SJCRH30 (cell line): Measurements from ENCODE around the gene CDO1.

DNA sequence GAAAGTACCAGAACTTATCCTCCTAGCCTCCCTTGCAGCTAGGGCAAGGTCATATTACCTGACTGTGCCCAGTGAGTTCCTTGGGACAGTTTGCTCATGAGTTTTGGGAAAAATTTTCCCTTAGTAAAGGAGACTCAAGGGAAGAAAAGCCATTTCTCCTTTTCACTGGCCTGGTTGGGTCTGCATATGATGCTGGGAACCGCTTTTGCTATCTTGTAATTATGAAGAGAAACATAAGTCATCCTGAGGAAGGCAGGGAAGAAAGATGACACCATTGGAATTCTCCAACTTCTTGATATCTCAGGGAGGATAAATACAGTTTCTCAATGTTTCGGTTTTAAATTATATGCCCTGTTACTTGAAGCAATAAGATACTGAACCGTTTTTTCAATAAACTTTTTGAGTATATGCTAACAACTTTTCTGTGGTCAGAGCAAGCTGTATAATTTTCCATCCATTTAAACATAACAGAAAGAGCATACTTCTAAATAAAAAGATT, 109.7 kb downstream of the STARD4 start:
- RAMPAGE, long total RNA: no peak

DNA sequence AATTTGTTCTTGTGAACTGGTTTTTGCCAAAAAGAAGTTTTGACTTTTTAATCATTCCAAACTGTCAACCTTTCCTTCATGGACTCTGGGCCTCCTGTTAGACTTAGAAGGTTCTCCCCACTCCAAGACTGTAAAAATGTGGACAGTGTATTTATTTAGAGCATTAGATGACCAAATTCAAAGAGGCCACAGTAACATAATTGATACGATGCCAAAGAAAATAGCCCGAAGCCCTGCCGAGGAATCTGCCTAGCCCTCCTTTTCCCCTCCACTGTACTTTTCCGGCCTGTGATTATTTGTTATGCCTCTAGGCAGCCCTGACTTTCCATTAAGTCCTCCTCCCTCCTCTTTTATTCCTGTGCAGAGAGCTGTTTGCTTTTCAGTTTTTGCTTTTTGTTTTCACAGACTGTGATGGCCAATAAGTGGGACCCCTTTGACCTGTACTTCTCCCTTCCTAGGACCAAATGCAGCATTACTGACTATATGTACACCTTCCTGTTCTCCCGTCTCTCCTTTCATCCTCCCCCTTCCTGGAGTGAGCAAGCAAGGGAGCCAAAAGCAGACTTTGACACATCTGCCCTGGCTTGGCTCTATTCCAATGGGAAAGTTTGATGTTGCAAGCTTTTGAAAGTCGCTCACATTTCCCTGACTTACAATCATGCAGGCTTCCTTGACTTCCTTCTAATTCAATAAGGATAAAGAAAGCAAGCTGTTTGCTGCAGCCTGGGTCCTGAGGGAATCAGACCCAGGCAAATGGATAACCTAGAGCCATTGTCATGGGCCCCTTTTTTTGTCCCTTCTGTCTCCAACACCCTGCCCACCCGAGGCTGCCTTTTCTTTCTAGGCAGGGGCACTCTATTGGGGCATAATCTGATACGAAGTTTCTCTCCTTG, 76.1 kb downstream of the NREP start:
- RAMPAGE, long total RNA: no peak

GRCh38 chr5:111757052-111757117, 109 bp downstream of the NREP start:
- RAMPAGE, long total RNA: no peak

- RAMPAGE, long total RNA: no peak
Observed at GRCh38 chr5:112258872-112259614, 160.0 kb downstream of the EPB41L4A start.

GRCh38 chr5:112923088-112924035, 1.3 kb upstream of the REEP5 start:
- RAMPAGE, long total RNA: no peak

- RAMPAGE, long total RNA: no peak
Observed at GRCh38 chr5:113013420-113014209, 37.0 kb downstream of the DCP2 start.

GRCh38 chr5:113205290-113205757, 228.7 kb downstream of the DCP2 start:
- RAMPAGE, long total RNA: no peak

DNA sequence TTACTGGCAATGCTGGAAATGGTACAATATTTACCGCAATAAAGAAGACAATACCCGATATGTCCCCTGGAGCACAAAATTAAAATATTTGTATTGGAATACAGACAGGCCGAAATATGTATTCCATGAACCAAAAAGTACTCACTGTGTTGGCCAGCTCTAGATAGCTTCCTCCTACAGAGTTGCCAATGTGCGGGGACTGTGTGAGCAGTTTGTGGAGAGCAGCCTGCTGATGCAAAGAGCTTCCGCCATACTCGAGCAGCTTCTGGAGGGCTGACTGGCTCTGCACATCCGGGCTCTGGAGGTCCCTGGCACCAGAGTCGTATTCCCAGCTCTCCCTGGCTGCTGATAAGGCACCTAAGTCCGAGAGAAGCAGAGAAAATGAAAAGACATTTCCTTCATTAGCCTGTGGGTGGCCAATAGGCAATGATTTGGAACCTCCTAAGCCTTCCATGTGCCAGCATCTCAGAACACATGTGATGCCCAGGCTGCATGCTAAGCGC, 94.4 kb downstream of the TSSK1B start:
- RAMPAGE, long total RNA: no peak

DNA sequence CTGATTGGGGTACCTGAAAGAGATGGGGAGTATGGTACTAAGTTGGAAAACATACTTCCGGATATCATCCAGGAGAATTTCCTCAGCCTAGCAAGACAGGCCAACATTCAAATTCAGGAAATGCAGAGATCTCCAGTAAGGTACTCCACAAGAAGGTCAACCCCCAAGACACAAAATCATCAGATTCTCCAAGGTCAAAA, 116.4 kb downstream of the KCNN2 start:
- RAMPAGE, long total RNA: no peak

DNA sequence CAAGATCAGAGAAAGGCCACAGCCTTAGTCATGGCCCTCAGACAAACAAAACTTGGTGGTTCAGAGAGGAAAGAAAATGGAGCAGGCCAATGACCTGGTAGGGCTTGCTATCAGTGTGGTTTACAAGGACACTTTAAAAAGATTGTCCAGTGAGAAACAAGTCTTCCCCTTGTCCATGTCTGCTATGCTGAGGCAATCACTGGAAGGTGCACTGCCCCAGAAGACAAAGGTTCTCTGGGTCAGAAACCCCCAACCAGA, 176.5 kb downstream of the TRIM36 start:
- RAMPAGE, long total RNA: no peak

DNA sequence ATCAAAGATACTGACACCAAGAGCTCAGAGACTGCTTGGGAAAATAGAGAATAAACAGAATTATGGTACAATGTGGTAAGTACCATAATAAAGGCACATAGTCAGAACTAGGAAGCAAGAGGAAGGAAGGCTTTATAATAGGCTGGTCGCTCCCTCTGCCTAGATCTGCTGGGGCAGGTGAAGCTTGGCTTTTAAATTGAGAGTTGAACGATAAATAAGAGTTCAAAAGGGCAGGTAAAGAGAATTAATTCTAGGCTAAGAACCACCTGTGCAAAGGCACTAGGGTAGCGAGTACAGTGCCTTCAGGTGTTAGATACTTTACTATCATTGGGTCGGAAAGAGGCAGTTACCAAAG, 24.0 kb upstream of the TRIM36 start:
- RAMPAGE, long total RNA: no peak

GRCh38 chr5:115271215-115271740, 8.6 kb upstream of the PGGT1B start:
- RAMPAGE, long total RNA: no peak

- RAMPAGE, long total RNA: no peak
Observed at GRCh38 chr5:115455224-115455617, 89.4 kb downstream of the FEM1C start.

DNA sequence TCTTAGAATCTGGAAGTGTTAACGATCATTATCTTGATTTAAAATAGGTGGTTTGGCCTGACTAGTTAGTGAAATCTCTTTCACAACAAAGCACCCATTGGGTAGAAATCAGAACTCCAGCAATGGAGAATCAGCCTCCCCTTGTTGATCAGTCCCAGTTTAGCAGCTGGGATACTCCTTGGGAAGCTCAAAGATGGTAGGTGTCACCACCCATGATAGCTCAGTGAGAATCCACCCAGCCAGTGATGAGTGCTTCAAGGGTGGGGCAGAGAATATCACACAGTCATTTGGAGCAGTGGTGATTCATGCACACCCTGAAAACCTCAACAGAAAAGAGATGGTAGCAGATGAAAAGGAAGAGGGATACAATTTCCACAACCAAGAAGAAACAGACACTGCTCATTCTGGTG, 83.1 kb downstream of the FEM1C start:
- RAMPAGE, long total RNA: no peak

GRCh38 chr5:115545277-115545885, 806 bp upstream of the FEM1C start:
- RAMPAGE, long total RNA: no peak

DNA sequence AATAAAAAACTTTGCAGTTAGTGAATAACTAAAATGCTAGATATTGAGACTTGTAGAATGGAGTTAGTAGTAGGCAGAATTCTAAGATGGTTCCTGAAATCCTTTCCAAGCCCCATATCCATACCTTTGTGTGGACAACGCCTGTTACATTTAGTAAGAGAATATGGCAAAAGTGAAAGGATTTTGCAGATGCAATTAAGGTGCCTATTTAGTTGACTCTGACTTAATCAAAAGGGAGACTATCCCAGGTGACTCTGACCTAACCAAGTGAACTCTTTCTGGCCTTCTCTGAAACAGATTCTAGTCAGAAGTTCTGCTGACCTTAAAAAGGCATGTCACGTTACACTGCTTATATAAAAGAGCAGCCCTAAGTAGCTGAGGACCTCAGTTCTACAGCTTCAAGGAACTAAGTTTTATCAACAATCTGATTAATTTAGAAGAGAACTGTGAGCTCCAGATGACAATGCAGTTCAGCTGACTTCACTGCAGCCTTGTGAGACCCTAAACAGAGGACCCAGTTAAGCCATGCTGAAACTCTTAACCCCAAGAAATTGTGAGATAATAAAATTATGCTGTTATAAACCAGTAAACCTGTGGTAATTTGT, 5.7 kb upstream of the TICAM2 start:
- RAMPAGE, long total RNA: no peak

DNA sequence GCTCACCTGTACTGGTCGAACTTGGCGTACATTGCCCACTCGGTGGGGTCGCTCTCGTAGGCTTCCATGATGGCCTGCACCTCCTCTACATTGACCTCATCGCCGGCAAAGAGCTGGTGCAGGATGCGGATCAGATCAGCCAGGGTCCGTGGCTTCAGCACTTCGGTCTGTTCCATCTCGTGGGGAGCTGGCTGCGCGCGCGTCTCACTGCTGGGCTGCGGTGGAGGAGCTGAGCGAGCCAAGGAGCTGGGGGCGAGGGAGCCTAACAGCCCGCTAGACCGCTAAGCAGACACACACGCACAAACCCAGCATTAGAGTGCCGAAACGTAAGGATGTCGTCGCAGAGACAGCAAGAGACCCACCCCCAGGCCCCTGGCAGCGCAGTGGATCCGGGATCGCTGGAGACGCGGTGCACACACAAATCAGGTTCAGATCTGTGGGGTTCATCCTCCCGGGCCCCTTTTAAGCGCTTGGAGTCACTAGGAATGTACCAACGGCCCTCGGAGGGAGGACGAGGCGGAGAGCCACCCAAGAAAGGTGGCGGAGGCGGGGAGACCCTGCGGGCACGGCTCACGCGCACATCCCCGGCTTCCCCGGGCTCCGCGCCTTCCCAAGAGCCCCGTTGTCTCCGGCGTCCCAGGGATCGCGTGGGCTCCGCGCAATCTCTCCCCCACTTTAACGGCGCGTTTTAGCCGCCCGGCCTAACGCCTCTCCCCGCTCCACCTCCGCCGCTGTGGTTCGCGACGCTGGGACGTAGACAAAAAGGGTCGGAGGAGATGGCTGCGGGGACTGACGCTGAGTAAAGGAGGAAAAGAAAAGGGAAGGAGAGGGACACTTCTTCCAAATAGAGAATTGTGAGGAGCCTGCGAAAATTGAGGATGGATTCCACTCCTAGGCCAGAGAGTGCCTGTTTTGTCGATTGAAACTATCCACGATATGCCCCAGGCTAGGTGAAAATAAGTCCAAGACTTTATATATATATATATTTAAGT, at the start of gene CDO1:
CDO1 (minus strand) TSS at position 438 of the 992 bp plus-strand sequence.
- RAMPAGE, long total RNA: no peak

DNA sequence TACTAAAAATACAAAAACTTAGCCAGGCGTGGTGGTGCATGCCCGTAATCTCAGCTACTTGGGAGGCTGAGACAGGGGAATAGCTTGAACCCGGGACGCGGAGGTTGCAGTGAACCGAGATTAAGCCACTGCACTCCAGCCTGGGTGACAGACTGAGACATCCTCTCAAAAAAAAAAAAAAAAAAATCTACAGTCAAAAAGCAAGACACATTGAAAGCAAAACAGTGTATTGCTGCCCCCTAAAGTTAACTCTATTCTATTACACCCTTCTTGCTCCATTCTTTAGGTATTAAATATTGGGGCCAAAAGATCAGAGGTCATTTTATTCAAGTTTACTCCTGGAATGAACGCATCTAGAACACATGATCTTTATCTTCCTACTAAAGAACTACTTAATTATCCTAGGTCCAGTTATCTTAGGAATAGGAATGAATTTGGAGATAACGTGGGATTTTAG, 2.4 kb downstream of the ATG12 start:
- RAMPAGE, long total RNA: no peak

DNA sequence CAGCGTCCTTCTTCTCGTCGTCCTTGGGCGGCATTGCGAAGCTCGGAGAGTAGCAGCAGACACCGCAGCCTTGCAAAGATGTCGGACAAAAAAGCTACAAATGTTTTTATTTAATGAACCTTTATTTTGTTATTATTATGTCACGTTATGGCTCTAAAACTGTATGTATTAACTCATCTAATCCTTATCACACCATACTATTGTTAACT, 19.9 kb downstream of the ARL14EPL start:
- RAMPAGE, long total RNA: no peak

DNA sequence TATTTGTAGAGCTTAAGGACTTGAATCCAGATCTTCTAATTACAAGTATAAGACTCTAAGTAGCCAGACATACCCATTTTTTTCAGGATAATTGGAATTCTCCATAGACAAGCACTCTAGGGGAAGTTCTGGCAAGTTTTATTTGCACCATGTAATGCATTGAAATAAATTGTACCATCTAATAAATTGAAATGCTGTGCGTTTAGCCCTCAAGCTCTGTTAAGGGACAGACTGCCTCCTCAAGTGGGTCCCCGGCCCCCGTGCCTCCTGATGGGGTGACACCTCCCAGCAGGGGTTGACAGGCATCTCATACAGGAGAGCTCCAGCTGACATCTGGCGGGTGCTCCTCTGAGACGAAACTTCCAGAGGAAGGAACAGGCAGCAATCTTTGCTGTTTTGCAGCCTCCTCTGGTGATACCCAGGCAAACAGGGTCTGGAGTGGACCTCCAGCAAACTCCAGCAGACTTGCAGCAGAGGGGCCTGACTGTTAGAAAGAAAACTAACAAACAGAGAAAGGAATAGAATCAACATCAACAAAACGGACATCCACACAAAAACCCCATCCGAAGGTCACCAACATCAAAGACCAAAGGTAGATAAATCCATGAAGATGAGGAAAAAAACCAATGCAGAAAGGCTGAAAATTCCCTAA, 81.6 kb downstream of the COMMD10 start:
- RAMPAGE, long total RNA: no peak